ENCODE measurements around the genes UCK1 and NTNG2.

DNA sequence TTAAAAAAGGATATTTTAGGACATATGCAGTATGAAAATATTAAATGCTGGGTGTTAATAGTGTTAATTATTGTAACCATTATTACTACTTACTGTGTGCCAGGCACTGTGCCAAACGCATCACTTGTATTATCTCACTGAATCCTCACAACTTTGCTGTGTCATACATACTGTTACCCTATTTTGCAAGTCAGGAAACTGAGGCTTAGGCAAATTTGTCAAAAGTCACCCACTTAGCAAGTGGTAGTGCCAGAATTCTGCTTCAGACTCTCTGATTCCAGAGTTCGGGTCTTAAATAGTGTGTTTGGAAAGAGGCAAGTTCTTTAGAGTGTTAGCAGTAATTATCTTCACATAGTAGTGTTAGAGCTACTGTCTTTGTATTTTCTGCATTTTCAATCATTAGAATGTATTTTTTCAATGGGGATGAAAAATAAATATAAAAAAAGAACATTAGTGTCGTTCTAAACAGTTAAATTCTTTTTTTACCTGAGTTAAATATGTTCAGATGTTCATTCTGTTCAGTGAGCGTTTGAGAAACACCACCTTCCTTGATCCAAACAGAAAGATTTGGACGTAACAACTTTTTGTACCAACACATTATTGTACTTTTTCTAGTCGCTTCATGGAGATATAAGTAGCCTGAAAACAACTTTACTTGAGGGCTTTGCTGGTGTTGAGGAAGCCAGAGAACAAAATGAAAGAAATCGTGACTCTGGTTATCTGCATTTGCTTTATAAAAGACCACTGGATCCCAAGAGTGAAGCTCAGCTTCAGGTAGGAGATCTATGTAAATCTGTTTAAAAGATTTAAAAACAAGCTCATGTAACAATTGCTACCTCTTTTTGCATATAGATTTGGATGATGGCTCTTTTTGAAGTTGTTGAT, 26.0 kb downstream of the NUP214 start:
- PRO-cap, 2 experiments: no peak in any of the 2 experiments

DNA sequence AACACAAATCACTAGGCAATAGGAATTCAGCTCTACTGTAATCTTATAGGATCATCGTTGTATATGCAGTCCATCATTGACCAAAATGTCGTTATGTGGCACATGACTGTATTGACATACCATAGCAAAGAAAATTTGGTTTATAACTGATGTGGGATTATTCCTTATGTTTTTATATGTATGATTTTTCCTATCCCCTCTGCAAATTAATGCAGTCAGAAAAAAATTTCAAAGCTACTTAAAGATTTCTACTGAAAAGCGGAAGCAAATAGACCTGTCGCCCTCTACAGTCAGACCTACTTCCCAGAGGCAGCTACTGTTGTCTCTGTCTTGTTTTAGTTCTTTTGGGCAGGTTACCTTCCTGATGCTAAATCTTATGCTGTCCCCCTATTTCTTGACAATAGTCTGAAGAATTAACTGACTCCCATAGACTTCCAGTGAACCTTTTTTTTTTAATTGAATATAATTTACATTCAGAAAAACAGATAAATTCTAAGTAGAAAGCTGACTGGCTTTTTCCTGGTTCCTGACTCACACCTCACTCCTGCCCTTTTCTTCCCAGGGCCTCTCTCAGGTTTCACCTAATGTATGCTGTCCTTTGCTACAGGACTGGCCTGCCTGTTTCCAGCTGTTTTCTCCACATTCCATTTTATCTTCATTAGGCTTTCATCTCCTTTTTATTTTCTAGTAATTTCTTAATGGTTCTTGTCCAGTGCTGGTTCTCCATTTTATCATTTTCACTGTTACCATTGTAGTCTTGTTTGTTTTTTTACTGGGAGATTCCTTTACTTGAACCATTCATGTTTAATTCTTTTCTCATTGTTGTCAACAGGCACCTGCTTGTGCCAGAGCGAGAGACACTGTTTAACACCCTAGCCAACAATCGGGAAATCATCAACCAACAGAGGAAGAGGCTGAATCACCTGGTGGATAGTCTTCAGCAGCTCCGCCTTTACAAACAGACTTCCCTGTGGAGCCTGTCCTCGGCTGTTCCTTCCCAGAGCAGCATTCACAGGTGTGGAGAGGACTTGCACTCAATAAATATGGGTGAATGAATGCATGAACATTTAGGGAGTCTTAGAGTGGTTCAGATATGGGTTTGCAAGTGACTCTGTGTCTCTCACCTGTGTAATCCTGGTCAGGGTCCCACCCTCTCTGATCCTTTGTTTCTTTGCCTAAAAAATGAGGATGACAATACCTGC, 37.2 kb downstream of the NUP214 start:
- PRO-cap, 2 experiments: no peak in any of the 2 experiments

GRCh38 chr9:131197764-131198867, 72.7 kb downstream of the NUP214 start:
- PRO-cap, 2 experiments: no peak in any of the 2 experiments

DNA sequence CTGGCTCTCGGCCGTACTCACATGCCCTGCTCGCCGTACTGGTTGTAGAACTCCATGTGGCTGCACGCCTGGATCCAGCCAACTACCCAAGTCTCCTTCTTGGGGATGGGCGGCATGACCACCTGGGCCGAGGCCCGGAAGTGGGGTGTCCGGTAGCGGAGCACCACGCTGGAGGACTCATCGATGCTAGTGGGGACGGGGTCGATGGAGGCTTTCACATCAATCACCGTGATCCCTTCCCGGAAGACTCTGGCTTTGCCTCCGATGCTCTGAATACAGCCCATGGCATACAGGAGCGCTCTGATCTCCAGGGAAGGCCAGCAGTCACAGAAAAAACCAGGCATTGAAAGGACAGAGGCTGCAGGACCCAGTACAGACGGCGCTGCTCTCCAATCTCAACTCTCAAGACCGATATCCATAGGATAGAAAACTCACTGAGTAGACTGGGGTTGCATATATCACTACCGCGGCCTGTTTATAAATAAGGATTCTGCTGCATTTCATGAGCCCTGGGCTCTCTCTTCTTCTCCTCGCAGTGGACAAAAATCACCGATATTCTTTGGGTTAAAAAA, 388 bp downstream of the FAM78A start:
- PRO-cap, 2 experiments: peak in 2 of 2 experiments; most common plus-strand start position 343 of the sequence (in 2); most common minus-strand start position 56 of the sequence (in 2)

GRCh38 chr9:131496076-131497108, 6.3 kb upstream of the POMT1 start:
- PRO-cap, 2 experiments: no peak in any of the 2 experiments

DNA sequence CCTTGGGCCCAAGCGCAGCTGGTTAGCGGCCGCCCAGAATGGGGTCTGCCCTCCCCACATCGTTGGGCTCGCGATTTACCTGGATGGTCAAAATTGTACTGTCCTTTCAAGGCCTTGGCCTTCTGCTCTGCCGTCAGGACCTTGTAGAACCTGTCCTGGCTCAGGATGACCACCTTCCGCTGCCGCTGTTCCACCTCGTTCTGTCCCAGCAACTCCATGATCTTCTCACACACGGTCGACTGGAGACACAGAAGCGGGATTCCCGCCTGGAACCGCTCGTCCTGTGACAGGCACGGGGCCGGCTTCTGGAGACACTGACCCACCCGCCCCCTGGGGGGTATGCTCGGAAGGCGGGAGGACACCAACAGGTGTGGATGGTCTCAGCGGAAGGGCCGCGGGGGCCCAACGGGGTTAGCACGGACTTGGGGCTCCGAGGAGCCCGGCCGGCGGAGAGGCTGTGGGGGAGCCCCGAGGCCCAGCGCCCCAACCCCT, 610 bp downstream of the UCK1 start:
- PRO-cap, 2 experiments: no peak in any of the 2 experiments

GRCh38 chr9:131530899-131531858, at the start of gene UCK1:
Gene UCK1 (minus strand): TSS chr9:131531263.
- PRO-cap, 2 experiments: peak in 2 of 2 experiments; most common plus-strand start chr9:131531388 (in 1); most common minus-strand start chr9:131531259 (in 2)

GRCh38 chr9:131578291-131579572, 33.4 kb downstream of the PRRT1B start:
- PRO-cap, 2 experiments: no peak in any of the 2 experiments

- PRO-cap, 2 experiments: no peak in any of the 2 experiments
Observed at GRCh38 chr9:131619362-131619831, 74.1 kb downstream of the PRRT1B start.

DNA sequence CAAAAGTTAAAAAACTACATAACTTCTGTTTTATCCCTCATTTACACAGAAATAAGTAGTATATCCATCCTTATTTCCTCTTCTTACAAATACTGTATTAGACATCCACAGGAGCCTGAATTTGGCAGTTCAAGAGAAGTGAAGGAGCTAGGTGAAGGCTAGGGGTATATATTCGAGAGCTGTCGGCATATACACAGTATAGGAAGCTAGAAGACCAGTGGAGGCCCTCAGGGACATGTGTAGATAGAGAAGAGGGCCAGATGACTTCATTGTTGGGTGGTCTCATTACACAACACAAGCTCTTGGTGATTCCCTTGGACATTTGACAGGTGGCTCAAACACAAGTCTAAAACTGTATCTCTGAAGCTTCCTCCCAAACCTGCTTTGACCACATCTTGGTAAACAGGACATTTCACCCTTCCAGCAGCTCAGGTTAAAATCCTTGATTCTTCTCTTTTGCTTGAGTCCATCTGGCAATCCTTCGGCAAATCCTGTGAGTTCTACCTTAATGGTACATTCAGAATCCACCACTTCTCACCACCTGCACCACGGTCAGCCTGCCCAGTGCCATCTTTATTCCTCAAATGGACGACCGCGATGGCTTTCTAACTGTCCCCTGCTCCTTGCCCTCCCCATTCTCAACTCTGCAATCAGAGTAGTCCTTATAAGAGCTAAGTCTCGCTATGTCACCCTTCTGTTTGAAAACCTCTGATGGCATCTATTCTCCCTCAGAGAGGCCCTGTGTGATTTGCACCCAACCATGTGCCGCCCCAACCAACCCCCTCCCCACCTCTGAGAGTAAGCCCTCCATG, 74.8 kb downstream of the RAPGEF1 start:
- PRO-cap, 2 experiments: no peak in any of the 2 experiments

DNA sequence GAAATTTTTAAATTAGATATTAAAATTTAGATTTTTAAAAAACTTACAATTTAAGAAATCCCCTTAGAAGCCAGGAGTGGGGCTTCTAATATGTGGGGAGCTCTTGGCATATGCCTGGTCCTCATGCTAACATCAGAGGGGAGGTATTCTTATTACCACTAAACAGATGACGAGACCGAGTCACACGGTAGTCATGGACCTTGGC, 71.6 kb downstream of the RAPGEF1 start:
- PRO-cap, 2 experiments: peak in 1 of 2 experiments; most common minus-strand start position 123 of the sequence (in 1)

DNA sequence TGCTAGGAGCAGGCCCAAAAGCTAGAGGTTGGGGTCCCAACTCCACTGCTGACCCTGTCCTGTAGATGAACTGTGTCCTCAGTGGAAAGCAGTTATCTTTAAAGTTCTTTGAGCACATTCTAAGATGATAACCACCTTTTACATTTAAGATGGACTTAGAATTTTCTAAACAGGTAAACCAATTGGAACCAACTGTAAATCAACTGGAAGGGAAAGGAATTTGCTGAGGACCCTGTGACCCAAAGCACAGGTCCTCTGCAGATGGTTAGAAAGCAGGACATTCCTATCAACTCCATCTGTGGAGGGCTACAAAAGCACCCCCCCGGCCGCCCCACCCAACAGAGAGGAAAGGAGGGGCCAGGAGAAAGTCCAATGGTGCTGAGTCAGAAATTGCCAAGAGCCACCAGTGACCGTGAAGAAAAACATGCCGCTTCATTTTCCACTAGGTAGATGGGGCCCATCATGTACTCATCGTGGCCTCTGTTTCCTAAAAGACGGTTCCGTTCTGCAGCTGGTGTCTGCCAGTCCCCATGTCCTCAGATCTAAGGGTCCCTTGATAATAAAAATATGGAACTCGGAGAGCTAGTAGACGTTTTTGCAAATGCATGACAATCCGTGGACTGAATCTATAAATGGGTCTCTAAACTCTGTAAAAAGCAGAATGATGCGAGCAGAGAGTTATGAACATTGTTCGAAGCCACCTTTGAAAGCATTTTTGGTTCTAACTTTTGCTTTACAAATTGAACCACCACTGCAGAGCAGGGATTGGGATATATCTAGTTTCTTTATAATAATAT, 66.3 kb downstream of the RAPGEF1 start:
- PRO-cap, 2 experiments: peak in 1 of 2 experiments; most common plus-strand start position 398 of the sequence (in 1); most common minus-strand start position 267 of the sequence (in 1)

GRCh38 chr9:131678456-131679029, 61.3 kb downstream of the RAPGEF1 start:
- PRO-cap, 2 experiments: peak in 1 of 2 experiments; most common plus-strand start chr9:131678671 (in 1); most common minus-strand start chr9:131678549 (in 1)

- PRO-cap, 2 experiments: peak in 1 of 2 experiments; most common plus-strand start chr9:131706042 (in 1); most common minus-strand start chr9:131705854 (in 1)
Observed at GRCh38 chr9:131705625-131706327, 34.1 kb downstream of the RAPGEF1 start.

DNA sequence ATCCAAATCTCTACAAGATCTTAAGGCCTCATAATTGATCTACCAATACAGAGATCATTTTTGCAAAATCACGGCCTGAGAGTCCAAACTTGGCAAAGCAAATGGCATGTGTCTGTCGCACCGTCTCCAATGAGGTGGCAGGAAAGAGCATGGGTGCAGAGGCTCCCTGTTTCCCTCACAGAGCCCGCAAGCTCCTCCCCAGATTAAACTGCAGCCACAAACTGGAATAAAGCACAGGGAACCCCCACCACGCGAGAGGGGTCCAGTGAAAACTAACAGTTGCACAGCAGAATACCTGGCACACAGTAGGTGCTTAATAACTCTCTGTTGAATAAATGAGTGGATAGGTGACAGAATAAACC, 27.9 kb downstream of the RAPGEF1 start:
- PRO-cap, 2 experiments: peak in 1 of 2 experiments; most common minus-strand start position 131 of the sequence (in 1)

DNA sequence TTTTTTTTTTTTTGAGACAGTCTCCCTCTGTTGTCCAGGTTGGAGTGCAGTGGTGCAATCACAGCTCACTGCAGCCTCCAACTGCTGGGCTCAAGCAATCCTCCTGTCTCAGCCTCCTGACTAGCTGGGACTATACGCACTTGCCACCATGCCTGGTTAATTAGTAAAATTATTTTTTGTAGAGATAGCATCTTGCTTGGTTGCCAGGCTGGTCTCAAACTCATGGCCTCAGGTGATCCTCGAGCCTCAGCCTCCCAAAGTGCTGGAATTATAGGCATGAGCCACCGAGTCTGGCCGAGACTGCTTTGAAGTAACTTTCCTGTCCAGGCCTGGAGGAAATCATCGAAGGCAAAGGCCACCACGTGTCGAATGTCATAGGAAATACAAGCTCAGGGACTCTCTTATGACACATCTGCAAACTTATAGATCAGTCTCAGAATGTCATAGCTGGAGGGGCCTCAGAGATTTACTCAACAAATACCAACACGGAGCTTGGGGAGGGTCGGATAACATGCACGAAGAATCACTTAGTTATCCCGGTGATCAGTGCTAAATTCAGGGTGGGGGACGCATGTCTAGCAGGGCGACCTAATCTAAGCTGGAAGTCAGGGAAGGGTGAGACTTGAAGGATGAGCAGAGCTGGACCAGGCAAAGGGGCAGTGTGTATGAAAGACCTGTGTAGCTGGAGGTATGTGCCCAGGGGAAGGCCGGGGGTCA, 25.0 kb downstream of the RAPGEF1 start:
- PRO-cap, 2 experiments: peak in 1 of 2 experiments; most common minus-strand start position 307 of the sequence (in 1)

DNA sequence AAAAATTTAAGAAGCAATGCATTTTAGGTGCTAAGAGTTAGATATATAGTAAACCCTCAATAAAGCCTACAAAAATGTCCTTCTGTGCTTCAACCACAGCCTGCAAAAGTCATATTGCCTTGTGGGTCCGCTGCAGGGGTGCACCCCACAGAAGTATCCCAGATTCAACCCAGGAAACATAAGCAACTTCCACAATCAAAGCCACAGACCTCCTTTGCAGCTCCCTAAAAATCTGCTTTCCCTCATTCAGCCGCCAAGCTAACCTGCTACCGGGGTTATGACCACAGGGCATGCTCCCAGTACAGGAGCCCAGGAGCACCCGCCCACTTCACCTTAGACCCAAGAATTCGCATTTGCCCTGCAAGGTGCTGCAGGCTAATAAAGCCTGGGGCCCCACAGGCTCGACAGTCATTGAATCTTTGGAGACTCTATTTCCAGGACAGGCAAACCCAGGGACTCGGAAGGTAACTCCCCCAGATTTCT, 1.2 kb downstream of the RAPGEF1 start:
- PRO-cap, 2 experiments: no peak in any of the 2 experiments

GRCh38 chr9:132161862-132162223, at the start of gene NTNG2:
Gene NTNG2 (plus strand): TSS chr9:132162058.
- PRO-cap, 2 experiments: no peak in any of the 2 experiments

- PRO-cap, 2 experiments: no peak in any of the 2 experiments
Observed at GRCh38 chr9:132170219-132170598, 8.4 kb downstream of the NTNG2 start.

GRCh38 chr9:132245140-132245505, 83.3 kb downstream of the NTNG2 start:
- PRO-cap, 2 experiments: no peak in any of the 2 experiments

Measured in heart right ventricle (tissue), 2 donors.